Sciatic nerve (tissue), 1 donor: ENCODE measurements around a stretch of chr2.

GRCh38 chr2:241925910-241926435 lies 25.7 kb upstream of the FAM240C start:
- PRO-cap = no peak

GRCh38 chr2:241967807-241968960 lies 67.9 kb upstream of the FAM240C start:
- PRO-cap = no peak

DNA sequence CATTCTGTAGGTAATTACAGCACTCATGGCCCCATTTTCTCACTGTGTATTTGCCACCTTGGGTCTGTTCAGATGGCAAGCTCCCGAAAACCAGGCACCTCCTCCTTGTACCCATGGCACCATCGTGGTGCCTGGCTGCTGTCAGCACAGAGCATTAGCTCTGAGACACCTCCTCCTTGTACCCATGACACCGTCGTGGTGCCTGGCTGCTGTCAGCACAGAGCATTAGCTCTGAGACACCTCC lies 184.3 kb upstream of the FAM240C start:
- PRO-cap = no peak